Left lobe of liver (tissue), 1 donor: Measurements from ENCODE around the genes POTEB2, GOLGA6L22 and GOLGA6L25.

GRCh38 chr15:20866023-20866753 is at the start of gene POTEB2:
Gene POTEB2 (minus strand): TSS chr15:20866314.
- PRO-cap = no peak

- PRO-cap = no peak
Observed at GRCh38 chr15:21262568-21263074, 177.7 kb downstream of the POTEB3 start.

- PRO-cap = no peak
Observed at GRCh38 chr15:22458514-22459097, at the start of gene GOLGA6L22. Gene GOLGA6L22 (plus strand): TSS chr15:22458903.

- PRO-cap = no peak
Observed at GRCh38 chr15:22869353-22870413, 31.2 kb downstream of the NIPA2 start.

DNA sequence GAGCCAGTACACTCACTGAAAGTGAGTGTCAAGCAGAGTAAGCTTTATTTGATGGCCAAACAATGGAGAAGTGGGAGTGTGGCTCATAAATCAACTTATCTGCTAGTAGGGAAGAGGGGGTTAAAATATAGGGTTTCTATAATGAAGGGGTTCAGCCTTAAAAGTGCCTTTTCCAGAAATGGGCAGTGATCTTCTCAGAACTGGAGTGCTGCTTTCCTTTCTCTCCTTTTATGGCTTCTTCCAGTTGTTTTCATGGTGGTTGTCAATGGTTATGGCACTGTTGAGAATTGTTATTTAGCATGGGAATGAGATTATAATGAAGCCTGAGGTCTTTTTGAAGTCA is 20.9 kb upstream of the NDN start:
- PRO-cap = no peak

GRCh38 chr15:24852172-24852738 is 102.5 kb upstream of the SNRPN start:
- PRO-cap = no peak

DNA sequence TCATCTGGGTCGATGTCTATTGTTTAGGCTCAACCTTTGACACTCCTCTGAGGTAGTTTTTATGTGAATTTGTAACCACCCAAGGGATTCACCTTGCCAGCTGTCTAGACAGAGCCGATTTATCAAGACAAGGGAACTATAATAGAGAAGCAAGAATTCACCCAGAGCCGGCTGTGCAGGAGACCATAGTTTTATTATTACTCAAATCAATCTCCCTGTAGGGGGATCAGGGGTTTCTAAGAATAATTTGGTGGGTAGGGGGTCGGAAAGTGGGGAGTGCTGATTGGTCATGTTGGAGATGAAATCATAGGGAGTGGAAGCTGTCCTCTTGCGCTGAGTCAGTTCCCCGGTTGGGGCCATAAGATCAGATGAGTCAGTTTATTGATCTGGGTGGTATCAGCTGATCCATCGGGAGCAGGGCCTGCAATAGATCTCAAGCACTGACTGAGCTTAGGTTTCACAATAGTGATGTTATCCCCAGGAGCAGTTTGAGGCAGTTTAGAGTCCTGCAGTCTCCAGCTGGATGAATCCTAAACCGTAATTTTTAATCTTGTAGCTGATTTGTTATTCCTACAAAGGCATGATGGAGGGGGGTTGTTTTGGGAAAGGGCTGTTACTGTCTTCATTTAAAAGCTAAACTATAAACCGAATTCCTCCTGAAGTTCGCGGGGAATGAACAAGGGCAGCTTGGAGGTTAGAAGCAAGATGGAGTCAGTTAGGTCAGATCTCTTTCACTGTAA is 97.0 kb upstream of the SNRPN start:
- PRO-cap = no peak

GRCh38 chr15:24878219-24878571 is 76.6 kb upstream of the SNRPN start:
- PRO-cap = bidirectional peak, plus-strand start at chr15:24878470, minus-strand start at chr15:24878358

- PRO-cap = no peak
Observed at GRCh38 chr15:24915854-24916221, 38.9 kb upstream of the SNRPN start.

DNA sequence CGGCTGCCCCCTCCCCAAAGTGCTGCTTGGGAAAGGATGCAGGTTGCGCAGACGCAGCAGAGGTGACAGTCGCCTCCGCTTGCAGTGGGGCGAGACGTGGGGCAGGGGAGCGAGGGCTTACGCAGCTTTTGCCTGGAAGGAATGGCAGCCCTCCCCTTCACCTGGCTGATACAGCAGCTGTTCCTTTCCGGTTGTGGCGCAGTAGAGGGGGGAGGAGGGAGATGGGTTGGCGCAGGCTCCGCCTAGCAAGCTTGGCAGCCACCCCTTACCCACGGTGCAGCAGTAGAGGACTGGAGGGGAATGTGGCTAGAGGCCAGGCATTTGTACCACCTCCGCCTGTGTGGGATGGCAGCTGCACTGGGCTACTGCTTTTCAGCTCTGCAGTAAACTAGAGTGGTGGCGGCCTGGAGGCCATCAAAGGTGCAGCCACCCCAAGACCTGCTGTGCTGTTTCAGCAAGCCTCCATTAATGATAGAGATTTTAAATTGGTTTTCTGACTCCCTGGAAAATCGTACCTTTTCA is 1.8 kb downstream of the SNRPN start:
- PRO-cap = unidirectional peak, minus-strand start at position 195 of the sequence

GRCh38 chr15:25371164-25371960 is 67.5 kb downstream of the UBE3A start:
- PRO-cap = no peak

- PRO-cap = no peak
Observed at GRCh38 chr15:25439443-25439853, 624 bp upstream of the UBE3A start.

- PRO-cap = no peak
Observed at GRCh38 chr15:25568947-25569173, 130.0 kb upstream of the UBE3A start.

- PRO-cap = no peak
Observed at GRCh38 chr15:25669737-25670811, 193.1 kb downstream of the ATP10A start.

DNA sequence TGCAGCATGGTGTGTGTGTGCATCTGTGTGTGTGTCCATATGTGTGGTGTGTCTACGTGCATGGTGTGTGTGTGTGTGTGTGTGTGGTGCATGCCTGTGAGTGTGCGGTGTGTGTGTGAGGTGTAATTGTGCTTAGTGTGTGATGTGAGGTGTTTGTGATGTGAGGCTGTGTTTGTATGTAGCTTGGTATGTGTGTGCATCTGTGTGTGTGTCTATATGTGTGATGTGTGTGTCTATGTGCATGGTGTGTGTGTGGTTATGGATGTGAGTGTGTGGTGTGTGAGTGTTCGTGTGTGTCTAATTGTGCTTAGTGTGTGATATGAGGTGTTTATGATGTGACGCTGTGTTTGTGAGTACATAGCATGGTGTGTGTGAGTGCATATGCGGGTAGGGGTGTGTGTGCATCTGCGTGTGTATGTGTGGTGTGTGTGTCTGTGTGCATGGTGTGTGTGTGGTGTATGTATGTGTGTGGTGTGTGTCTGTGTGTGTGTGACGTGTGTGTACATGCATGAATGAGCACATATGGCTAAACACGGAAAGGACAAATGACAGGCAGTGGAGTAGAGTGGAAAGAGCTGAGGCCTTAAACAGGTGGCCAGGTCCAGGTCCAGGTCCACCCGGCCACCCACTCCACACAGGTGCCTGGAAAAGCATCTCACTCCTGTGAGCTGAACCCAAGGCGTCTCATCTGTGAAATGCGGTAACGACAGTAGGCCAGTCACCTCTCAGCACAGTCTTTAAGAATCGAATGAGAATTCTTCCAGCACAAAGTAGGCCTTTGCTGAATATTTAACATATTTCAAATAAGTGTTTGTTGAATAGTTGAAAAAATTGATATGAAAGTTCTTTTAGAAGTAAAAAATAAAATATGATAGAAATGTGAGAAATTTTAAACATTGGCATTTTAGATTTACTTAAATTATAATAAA is 58.8 kb downstream of the ATP10A start:
- PRO-cap = no peak

DNA sequence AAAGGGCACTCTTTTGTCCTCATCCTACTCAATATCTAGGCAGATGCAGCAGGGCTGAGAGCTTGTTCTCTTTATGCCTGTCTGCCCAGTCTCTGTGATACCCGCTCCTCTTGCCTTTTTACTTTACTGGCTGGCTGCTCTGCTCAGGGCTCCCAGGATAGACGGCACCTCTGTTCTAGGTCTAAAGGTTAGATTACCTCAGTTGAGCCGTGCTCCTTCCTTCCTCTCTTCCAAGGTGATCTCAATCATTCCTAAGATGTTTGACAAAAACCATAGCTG is 134.7 kb downstream of the GABRB3 start:
- PRO-cap = no peak

DNA sequence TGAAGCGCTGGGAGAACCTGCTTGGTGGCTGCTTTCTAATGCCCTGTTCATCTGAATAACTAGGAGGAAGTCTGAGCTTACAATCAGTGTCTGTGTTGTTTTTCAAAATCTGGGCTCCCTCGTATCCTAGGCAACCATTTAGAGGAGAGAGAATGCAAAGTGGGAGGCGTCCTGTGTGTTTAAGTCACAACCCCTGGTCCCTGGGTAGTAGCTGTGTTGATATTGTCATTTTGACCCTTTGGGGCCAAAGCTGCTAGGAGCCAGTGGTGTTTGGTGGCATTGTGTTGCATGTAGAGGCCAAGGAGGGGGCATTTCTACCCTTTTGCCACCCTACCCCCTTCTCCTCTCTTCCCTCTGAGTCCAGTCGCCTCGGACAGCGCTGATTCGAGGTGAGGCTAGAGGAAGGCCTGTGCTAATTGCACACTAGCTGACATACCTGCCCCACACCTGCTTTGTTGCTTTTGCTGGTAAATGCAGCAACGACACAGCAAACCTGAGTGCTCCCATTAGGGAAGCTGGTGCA is 100.0 kb downstream of the GABRG3 start:
- PRO-cap = no peak

DNA sequence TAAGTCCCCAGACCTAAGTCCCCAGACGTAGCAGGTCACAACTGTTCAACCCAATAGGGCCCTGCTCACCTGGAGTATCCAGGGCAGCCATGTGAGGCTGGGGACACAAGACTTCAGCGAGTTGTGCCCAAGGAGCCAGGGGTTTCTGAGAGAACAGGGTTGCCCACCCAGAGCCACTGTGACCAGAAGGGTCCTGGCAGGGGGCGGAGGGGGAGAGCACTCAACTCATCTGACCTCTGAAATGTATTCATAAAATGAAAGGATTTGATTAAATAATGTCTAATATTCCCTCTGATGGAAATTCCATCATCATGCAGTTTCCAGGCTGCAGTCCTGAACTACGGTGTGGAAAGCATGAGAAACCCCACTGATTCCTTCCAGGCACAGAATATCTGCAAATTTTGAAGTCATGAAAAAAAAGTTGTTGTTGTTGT is 197.3 kb downstream of the OCA2 start:
- PRO-cap = no peak

GRCh38 chr15:28553156-28553832 is at the start of gene GOLGA6L25:
Gene GOLGA6L25 (plus strand): TSS chr15:28553568.
- PRO-cap = no peak

DNA sequence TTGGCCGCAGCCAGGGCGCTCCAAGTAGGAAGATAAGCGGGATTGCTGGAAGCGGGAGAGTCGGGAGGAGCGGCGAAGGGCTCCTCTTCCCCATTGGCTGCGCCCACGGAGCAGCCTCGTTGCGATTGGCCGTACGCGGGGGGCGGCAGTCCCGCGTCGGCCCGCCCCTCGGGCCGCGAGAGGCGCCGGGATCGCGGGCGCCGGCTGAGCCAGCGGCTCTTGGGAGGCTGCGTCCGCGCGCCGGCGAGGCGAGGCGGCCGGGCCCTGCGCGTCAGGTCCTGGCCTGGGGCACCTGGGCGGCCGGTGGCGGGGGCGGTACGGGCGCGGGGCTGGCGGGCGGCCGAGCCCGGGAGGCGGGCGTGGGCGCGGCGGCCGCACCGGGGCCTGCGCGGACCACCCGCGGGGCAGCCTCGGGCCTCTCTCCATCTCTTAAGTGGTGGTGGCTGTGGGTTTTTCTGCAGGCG is 35.9 kb downstream of the GOLGA6L25 start:
- PRO-cap = no peak